Pericardium fibroblast (primary cell): ENCODE measurements around a stretch of chr22.

- RAMPAGE, long total RNA: no peak
These were observed 93.0 kb downstream of the DGCR2 start for GRCh38 chr22:19028968-19029761.

- RAMPAGE, long total RNA: no peak
These were observed 4.0 kb downstream of the SLC25A1 start for GRCh38 chr22:19174178-19175262.

DNA sequence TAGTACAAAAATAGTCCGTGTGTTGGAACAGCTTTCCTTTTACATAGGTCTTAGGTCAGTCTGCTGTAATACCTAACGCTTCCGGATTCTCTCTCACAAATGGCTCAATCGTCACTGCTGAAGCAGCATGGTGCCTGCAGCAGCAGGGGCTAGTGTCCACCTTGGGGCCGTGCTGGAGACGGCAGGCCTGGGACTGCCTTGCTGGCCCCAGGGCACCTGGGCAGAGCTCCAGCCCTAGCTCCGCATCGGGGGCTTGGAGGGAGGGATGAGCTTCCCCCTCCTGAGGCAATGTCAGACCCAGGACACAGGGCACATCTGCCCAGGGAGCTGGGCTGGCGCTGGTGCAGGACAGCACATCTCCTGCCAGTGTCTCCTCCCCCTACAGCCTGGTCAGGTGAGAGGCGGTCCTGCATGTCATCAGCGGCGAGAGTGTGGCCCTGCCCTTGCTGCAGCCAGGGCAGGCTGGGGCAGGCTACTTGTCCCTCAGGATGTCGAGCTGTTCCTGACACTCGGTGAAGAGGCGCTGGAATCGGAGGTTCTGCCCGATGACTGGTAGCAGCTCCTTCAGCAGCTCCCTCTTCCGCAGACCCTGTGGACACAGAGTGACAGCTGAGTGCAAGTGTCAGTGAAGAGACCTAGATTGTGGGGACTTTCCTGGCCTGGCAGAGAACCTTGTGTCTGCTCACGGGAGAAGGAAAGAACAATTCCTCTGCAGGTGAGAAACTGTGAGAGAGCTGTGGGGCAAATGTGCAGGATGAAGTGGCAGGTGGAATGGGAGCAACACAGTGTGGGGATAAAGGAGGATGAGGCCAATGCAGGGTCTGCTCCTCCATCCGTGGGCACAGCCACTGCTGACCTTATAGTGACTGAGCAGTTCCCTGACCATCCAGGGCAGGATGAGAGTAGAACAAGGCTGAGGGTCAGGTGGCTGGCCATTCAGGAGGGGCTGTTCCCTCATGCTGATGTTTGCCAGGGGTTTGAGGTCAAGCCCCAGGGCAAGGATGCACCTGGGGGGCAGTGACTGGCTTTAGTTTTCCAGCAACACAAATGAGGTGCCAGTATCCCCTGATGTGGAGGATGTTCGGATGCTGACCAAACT lies 39.8 kb upstream of the CLTCL1 start:
- RAMPAGE, long total RNA: no peak

GRCh38 chr22:19397011-19397702 lies 34.4 kb downstream of the HIRA start:
- RAMPAGE, long total RNA: no peak

DNA sequence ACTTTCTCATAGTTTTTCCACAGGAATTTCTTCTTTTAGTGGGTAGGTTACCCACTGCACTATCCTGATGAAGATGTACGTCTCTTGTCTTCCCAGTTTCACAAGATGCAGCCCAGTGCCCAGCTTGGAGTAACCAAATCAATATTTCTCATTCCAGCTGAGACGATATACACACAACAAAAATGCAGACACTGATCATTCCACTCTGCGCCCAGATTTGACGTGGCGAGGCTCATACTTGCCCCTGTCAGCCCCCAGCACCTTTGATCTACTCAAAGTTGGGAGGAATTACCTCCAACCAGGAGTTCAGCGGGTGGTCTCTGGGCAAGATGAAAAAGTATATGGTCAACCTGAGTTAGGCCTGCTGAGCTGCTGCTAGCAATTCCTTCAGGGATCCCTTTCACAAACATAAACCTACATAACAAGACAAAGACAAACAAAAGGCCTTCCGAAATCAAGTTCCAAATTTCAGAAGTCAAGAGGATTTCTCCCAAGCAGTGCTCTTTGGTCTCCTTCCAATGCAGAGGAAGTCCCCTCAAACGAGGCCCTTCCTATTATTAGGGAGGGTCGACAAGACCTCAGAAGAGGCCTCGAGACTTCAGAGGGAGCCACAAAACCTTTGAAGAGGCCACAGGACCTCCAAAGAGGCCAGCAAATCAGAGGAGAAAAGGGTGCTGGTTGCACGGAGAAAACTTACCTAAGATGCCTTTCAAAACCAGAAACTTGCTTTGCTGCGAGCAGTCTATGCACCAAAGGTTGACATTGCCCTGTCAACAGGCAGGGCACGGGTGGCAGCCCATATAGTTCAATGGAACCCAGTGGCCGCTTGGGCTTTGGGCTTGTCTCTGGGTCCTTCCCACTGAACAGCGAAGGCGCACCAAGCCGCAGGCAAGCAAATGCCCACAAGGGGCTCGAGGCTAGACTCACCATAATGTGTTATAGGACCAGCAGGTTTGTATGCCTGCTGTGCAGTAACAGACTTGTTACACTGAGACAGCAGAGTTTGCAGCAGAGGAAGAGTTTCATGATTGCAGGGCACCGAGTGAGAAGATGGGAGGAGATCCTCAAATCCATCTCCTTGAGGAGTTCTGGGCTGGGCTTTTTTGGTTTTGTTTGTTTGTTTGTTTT lies 20.7 kb downstream of the CLDN5 start:
- RAMPAGE, long total RNA: no peak

- RAMPAGE, long total RNA: no peak
These were observed 9.3 kb downstream of the CLDN5 start for GRCh38 chr22:19514751-19515508.

DNA sequence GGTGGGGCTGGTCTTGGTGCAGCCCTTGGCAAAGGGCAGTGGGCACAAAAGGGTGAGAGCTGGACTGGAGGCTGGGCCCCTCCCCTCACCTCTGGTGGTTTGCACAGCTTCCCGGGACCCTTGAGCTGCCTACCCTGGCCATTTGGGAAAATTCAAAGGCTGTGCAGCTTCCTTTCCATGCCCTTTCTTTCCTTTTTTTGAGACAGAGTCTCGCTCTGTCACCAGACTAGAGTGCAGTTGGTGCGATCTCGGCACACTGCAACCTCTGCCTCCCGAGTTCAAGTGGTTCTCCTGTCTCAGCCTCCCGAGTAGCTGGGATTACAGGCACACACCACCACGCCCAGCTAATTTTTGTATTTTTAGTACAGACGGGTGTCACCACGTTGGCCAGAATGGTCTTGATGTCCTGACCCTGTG lies 3.1 kb downstream of the CLDN5 start:
- RAMPAGE, long total RNA: no peak

- RAMPAGE, long total RNA: no peak
These were observed 1.4 kb downstream of the CLDN5 start for GRCh38 chr22:19522767-19523197.

- RAMPAGE, long total RNA: no peak
These were observed 80.6 kb upstream of the CLDN5 start for GRCh38 chr22:19604827-19605221.

GRCh38 chr22:19622187-19622637 lies 92.1 kb upstream of the SEPTIN5 start:
- RAMPAGE, long total RNA: no peak

GRCh38 chr22:19722165-19722574 lies 1.2 kb upstream of the GP1BB start:
- RAMPAGE, long total RNA: no peak

DNA sequence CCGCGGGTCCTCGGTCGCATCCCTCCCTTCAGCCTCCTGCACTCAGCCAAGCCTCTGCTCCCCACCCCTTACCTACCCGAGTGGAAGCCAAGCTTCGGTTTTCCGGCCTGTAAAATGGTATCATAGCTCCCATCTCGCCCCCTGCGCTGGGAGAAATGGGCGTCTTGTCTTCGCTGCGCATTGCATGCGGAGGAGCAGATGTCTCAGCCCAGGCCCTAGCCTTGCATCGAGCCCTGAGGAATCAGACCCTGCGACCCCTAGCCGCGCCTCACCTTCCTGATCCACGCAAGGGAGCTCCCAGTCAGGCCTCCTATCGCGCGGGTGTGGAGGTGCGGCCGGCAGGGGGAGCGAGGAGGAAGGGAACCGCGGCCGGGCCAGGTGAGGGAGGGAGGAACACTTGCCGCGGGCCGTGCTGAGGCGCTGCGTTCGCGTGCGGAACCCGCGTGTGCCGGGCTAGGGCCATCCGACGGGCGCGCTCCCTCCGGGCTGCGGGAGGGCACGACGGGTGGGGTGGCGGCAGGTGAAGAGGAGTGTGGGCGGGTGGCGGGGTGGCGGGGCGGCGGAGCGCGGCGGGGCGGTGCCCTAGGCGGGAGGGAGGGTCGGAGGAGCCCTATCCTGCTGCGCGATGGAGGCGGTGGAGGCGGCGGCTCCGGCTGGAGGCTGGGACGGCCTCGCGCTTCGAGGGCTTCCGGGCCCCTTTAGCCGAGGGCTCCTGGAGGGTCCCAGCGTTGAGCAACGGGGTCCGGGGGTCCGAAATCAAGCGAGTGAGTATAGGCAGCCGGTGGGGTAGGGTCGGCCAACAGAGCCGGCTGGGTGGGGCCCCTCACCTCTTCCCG lies 4.0 kb upstream of the TBX1 start:
- RAMPAGE, long total RNA: no peak

DNA sequence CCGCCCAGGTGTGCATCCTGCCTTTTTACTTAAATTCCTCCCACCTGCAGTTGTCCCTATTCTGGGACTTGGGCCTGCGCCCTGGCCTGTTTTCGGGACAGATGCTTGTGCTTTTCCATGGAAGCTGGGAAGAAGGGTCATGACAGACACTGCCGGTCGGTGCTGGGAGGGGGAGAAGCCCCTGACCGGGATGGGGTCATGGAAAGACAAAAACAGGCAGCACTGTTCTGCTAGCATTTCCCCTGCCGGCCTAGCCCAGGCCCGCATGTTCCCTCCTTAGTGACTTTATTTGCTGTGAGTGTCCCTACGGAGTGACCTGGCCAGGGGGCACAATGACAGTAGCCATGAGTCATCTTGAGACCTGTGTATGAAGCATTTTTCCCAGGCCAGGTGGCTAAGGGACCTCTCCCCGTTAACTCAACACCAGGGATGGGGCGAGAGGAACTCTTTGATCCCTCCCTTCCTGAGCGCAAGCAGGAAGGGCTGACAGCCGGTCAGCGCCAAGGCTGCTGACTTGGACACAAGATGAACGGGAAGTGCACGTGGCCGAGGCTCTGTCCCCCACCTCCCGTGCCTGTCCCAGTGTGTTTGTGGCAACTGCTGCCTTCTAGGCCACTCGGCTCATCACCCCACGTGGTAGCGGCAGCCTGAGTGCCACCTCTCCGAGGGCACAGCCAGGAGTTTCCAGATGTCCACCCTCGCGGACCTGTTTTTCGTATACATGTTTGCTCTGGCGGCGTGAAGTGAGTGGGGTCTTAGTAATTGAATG lies 7.2 kb downstream of the TBX1 start:
- RAMPAGE, long total RNA: no peak

- RAMPAGE, long total RNA: no peak
These were observed 12.2 kb downstream of the TBX1 start for GRCh38 chr22:19772391-19773466.

- RAMPAGE, long total RNA: no peak
These were observed 1.4 kb downstream of the GNB1L start for GRCh38 chr22:19853074-19853973.

DNA sequence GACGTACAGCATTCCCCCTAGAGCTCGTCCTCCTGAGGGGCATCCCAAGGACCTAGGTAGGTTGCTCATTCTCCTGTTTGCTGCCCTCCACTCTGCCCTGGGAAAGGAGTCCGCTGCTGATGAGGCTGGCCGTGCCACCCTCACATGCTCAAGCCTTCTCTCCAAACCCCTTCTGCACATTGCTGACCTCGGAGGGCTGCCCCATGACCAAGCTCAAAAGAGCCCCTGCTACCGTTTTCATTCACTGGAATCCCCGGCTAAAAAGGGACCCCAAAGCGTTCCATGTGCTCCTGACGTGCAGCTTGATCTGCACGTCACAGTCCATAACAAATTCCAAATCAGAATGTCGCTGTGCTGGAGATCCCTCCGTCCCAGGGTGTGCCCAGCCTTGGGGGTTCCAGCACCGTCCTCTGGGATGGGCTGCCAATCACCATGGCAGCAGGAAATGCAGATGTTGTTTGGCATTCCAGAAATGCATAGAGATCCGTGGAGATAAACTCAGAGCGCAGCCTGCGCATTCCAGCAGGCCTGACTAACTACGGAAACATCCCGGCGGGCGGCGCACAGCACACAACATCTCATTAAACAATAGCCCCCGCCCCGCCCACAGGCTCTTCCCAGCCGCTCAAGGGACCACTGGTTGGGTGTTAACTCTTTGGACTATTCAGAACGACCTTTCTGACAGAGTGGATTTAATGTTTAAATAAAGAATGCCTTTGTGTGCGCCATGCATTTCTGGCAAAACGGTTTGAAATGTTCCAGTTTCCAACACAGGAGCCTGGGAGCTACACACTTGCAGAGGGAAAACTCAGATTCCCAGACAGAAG lies 26.4 kb upstream of the GNB1L start:
- RAMPAGE, long total RNA: no peak

GRCh38 chr22:19918648-19919133 lies 22.9 kb upstream of the COMT start:
- RAMPAGE, long total RNA: no peak

DNA sequence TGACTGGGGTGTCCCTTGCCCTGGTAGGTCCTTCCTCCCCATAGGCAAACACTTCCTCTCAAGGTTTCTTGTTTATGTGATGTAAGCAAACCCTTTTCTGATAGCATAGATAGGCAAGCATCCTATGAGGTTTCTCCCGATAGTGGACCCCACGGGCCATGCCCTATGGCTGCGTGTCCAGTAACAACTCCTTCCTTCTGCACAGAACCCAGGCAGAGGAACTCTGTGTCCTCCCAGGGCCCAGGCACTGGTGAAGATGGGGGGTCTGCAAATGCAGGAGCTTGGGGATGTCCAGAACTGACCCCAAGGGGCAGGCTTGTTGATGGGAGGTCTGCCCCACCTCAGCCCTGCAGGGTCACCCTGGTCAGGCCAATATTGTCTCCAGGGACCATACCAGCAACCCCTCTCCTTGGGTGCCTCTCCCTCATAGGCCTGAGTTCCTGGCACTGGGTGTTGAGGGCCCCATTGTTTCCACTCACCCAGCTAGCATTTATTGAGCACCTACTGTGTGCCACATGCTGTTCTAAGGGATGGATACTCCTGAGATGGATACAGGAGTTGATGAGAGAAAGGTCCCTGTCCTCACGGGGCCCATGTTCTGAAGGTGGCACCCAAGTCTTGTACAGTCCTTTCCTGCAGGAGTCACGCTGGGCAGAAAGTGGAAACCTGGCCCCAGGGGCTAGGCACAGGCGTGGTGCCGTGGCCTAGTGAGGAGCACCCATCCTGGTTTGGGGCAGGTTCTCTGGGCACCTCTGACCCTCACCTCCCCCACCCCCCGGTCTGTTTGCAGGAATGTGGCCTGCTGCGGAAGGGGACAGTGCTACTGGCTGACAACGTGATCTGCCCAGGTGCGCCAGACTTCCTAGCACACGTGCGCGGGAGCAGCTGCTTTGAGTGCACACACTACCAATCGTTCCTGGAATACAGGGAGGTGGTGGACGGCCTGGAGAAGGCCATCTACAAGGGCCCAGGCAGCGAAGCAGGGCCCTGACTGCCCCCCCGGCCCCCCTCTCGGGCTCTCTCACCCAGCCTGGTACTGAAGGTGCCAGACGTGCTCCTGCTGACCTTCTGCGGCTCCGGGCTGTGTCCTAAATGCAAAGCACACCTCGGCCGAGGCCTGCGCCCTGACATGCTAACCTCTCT lies 26.5 kb upstream of the TXNRD2 start:
- RAMPAGE, long total RNA: no peak

DNA sequence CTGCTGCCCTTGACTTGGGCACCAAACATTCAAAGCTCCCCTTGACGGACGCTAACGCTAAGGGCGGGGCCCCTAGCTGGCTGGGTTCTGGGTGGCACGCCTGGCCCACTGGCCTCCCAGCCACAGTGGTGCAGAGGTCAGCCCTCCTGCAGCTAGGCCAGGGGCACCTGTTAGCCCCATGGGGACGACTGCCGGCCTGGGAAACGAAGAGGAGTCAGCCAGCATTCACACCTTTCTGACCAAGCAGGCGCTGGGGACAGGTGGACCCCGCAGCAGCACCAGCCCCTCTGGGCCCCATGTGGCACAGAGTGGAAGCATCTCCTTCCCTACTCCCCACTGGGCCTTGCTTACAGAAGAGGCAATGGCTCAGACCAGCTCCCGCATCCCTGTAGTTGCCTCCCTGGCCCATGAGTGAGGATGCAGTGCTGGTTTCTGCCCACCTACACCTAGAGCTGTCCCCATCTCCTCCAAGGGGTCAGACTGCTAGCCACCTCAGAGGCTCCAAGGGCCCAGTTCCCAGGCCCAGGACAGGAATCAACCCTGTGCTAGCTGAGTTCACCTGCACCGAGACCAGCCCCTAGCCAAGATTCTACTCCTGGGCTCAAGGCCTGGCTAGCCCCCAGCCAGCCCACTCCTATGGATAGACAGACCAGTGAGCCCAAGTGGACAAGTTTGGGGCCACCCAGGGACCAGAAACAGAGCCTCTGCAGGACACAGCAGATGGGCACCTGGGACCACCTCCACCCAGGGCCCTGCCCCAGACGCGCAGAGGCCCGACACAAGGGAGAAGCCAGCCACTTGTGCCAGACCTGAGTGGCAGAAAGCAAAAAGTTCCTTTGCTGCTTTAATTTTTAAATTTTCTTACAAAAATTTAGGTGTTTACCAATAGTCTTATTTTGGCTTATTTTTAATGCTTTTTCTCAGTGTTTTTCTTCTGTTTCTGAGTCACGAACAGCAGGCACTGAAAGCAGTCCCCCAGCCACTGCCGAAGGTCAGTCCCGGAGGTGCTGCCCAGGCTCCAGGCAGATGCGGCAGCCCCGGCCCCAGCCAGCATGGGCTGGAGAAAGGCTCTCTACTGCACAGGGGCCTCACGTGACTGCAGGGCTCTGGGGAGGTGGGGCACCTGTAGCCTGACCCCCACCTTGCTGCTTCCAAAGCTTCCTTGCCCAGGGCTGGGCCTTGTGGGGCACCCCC lies 27.8 kb upstream of the TXNRD2 start:
- RAMPAGE, long total RNA: no peak

DNA sequence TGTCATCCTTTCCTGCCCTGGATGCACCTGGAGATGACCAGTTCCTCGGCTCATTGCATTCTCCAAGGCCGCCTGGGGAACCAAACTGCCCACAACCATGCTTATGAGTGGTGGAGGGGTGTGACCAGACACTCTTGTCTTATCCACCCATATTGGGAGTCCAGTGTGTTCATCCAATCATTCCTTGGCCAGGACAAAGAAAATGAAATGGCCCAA lies 1.2 kb upstream of the ARVCF start:
- RAMPAGE, long total RNA: no peak